Neural crest cell (in vitro differentiated cells): ENCODE results near the gene GLB1L2.

GRCh38 chr11:130449610-130450638 lies 1.5 kb downstream of the ADAMTS15 start:
- PRO-cap, result bidirectional peak, plus-strand start at chr11:130450310, minus-strand start at chr11:130450066

DNA sequence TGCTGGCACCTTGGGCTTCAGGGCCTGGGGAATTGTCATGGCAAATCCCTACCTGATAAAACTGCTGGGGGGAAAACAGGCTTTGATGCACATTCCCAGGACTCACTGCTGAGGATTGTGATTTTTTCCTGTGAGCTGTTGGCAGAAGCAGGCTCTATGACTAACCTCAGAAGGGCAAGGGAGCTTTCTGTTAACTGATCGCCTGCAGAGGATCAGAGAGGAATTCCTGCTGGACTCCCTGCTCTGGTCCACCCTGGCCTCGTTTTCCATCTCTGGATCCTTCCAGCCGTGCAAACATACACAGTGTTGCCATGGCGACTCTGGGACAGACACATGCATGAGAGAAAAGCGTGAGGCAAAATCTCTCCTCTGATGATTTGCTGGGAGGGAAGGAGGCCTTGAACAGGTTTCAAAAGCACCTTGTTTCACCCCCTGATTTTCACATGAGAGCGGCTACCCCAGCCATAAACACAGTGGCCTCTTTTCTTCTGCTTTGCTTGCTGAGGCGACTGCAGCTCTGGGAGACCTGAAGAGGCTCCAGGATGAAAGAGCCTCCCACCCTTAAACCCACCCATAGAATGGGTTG lies 223.9 kb downstream of the ADAMTS15 start:
- PRO-cap, result no peak

- PRO-cap, result no peak
Measured at GRCh38 chr11:130675219-130676049, 227.0 kb downstream of the ADAMTS15 start.

DNA sequence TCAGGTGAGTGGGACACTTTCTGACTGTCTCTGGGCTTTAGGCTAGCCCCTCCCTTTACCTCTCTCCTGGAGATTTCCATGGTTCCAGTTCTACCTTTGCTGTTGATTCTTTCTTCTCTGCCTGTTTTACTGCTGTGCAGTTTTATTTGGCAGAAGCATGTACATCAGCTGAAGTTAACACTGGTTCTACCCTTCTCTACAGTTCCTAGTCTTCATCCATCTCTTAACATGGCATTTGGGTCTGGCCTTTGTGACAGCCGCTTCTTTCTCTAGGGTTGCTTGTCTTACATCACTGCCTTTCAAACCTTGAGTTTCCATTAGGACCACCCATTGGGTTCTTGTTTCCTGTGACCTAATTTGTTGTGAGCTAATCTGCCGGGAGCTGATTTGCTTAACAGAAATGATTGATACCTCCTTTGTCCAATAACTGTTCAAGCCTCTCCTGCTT lies 131.1 kb downstream of the SNX19 start:
- PRO-cap, result no peak

GRCh38 chr11:133854098-133855157 lies 9.1 kb upstream of the SPATA19 start:
- PRO-cap, result bidirectional peak, plus-strand start at chr11:133854760, minus-strand start at chr11:133854505

- PRO-cap, result no peak
Measured at GRCh38 chr11:133950504-133951329, 6.1 kb downstream of the IGSF9B start.

- PRO-cap, result no peak
Measured at GRCh38 chr11:133957840-133958260, 1.1 kb upstream of the IGSF9B start.

GRCh38 chr11:134047312-134048216 lies 21.3 kb upstream of the JAM3 start:
- PRO-cap, result no peak

DNA sequence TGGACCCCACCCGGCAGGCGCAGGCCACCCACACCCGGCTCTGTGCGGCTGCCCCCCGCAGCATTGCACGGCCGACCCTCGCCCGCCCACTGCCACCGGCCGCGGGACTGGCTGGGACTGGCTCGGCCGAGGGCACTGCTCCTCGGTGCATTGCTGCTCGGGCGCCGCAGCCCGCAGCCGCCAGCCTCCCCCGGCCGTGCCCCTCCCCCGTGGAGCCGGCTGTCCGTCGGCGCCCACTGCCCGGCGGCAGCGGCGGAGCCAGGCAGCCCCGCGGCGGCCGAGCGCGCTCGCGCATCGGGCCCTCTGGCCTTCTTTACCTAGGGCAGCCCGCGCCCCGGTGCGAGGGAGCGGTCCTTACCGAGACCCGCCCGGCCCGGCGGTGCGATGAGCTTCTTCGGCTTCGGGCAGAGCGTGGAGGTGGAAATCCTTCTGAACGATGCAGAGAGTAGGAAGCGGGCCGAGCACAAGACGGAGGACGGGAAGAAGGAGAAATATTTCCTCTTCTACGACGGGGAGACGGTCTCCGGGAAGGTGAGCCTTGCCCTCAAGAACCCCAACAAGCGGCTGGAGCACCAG lies 356 bp downstream of the VPS26B start:
- PRO-cap, result bidirectional peak, plus-strand start at position 95 of the sequence, minus-strand start at position 119 of the sequence; bidirectional peak, plus-strand start at position 427 of the sequence, minus-strand start at position 152 of the sequence

DNA sequence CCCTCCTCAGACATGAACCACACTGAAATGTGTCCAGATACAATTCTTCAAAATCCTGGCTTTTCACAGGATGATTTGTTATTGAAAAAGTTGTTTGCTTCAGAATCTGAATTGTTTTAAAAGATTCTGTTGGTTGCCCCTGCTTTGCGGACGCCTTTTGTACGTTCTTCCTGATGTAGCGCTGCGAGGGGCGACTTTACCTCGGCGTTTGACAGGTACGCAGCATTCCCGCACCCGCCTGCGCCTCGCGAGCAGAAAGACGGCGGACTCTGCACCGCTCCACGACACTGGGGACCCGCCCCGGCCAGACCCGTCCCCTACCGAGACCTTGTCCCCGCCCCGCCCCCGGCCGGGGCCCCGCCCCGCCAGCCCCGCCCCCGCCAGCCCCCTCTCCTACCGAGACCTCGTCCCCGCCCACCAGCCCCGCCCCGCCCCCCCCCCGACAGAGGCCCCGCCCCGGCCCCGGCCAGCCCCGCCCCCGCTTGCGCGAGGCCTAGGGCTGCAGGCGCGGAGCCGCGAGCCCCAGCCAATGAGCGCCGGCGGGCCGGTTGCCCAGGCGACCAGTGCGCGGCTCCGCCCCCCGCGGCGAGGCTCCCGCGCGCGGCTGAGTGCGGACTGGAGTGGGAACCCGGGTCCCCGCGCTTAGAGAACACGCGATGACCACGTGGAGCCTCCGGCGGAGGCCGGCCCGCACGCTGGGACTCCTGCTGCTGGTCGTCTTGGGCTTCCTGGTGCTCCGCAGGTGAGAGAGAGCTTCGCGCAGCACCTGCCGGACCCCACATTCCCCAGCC lies at the start of gene GLB1L2:
Gene GLB1L2 (plus strand): TSS at position 583 of the 791 bp plus-strand sequence.
- PRO-cap, result bidirectional peak, plus-strand start at position 489 of the sequence, minus-strand start at position 261 of the sequence

DNA sequence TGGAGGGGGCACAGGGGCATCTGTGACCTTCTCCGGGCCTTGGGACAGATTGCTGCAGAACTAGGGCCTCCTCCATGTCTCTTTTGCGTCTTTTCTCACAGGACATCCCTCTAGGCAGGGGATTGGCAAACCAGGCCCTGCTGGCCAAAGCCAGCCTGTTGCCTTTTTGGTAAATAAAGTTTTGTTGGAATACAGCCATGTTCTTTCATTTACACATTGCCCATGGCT lies 56.6 kb upstream of the B3GAT1 start:
- PRO-cap, result no peak

- PRO-cap, result no peak
Measured at GRCh38 chr11:134948916-134949597, 537.0 kb upstream of the B3GAT1 start.